ENCODE measurements around a stretch of chr12.

GRCh38 chr12:95445954-95446292 lies 28.0 kb upstream of the METAP2 start:
- RRBS, result no CpG with 5 or more reads among the region's 5 CpGs

DNA sequence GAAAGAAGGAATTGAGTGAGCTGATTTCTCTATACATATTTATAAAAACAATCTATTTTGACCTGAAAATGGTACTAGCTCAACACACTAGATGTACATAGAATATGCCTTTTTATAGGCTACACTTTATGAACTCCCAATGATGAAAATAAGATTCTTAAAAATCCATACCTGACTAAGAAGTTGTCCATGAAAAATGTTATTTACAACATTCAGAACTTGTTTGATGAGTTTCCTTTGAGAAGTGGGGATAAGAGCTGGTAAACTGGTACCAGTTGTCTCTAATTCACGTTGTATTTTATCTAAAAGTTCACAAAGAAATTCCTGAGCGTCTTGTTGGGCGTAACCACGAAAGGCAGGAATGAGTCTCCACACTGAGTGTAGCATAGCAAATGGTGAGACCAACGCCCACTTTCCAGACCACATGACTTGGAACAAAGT lies 18.6 kb downstream of the USP44 start:
- RRBS, result no CpG with 5 or more reads among the region's 5 CpGs

- RRBS, result no CpG with 5 or more reads among the region's 10 CpGs
Observed at GRCh38 chr12:95547410-95548073, 3.7 kb downstream of the USP44 start.

- RRBS, result no CpG with 5 or more reads among the region's 8 CpGs
Observed at GRCh38 chr12:95623407-95623965, 72.2 kb upstream of the USP44 start.

GRCh38 chr12:95944381-95944645 lies 1.2 kb downstream of the AMDHD1 start:
- RRBS, result no CpG with 5 or more reads among the region's 5 CpGs

DNA sequence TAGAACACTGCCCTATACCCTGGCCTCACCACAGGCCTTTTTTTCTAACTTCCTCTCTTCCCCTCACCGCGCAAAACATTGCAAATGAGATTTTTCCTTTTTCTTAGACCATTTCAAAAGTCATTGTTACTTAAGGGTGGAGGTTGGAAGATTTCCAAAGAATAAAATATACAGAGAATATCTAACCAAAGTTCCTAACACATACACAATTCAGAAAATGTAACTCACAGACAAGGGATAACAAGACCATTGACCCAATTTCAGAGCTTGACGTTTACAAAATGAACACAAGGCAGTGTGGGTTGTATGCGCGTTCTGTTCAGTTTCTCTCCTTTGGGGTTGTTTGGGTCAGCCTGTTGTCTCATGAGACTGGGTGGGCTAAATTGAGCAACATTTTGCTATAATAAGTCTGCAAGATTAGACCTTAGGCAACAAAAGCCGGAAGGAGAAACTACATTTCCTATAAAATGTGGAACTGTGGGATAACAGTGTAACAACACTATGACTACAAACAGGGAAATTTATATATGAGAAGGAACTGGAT lies 18.8 kb upstream of the LTA4H start:
- RRBS, result no CpG with 5 or more reads among the region's 6 CpGs

DNA sequence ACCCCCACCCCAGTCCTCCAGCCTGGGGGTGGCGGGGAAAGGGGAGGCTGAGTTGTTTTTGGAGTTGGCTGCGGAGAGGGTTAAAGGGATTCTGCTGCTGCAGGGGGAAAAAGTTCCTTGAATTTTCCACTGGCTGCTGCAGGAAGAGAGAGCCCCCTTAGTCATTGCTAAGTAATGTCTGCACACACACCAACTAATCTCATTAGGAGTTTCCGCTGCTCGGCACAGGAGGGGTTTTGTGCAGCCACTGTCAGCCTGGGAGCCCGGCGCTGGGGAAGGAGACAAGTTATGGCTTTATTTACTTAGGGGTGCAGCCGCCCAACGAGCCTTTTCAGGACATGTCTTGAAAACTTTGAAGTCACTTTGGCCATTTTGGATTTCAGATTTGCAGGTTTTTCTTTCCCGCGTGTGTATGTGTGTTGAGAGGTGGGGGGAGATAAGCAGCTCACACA lies 1.8 kb downstream of the ELK3 start:
- RRBS, result no CpG with 5 or more reads among the region's 10 CpGs

GRCh38 chr12:96271408-96272395 lies 77.5 kb downstream of the ELK3 start:
- RRBS, result no CpG with 5 or more reads among the region's 10 CpGs

DNA sequence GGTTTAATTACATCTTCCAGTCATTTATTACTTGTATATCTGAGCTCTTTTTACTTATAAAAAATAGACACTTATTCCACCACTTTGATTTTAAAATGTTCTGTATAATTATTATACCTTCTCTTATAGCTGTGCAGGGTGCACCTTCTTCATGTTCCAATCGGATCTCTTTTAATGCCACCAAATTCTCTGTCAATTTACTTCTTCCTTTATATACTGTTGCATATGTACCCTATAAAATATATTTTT lies 101.6 kb downstream of the CDK17 start:
- RRBS, result no CpG with 5 or more reads among the region's 1 CpG

DNA sequence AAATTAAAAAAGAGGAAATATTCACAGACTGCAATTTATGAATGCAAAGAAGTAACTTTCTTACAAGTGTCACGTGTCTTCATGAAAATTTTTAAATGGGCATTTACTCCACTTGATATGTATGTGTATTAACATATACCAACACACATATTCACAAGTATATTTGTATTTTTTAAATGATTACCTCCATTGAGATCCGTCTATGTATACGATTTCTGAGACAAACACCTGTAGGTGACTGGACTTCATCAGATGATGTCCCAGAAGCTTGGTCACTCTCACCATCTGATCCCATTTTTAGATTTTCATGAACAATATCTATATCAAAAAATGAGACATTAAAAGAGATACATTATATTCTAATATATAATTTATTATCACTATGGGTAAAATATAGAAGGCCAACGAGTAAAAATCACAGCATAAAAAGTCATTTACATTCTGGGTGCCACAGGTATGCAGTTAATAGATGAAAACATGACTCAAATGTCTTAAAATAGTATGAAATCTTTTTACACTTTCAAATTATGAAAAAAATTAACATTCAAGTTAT lies 87.0 kb downstream of the CDK17 start:
- RRBS, result no CpG with 5 or more reads among the region's 4 CpGs

- RRBS, result no CpG with 5 or more reads among the region's 1 CpG
Observed at GRCh38 chr12:96330057-96330685, 70.1 kb downstream of the CDK17 start.

DNA sequence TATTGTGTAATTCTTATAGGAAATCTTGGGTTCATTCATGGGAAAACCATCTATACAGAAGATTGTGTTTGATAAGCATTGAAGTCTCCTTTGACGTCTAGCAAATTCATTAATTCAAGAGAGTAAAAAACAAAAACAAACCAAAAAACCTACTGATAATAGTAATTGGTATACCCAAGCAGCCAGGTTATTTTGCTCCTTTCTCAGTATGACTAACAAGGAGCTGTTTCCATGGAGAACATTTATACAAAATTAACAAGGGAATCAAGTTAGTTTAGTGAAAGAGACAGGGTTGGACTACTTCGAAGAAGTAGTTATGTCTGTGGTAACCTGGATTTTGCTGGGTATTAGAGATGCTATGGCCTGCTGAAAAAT lies 43.1 kb upstream of the CFAP54 start:
- RRBS, result no CpG with 5 or more reads among the region's 2 CpGs

DNA sequence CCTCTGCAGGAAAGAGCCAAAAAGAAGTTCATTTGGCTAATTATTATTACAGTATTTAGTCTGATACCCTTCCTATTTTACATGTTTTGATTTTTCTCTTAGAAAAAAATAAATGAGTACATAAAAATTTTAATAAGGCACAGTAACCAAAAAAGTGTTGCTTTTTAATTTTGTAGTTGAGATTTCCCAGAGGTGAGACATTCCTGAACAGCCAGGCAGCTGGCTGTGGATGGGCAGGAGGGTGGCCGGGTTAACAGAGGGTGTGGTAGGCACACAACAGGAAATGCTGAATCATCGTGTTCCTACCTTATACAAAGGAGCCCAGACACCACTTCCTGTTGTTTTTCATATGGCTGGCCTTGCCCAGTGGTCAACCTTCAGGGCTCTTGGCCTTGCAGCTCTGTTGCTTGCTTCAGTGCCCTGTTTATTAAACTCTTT lies 11.6 kb downstream of the CFAP54 start:
- RRBS, result no CpG with 5 or more reads among the region's 2 CpGs

DNA sequence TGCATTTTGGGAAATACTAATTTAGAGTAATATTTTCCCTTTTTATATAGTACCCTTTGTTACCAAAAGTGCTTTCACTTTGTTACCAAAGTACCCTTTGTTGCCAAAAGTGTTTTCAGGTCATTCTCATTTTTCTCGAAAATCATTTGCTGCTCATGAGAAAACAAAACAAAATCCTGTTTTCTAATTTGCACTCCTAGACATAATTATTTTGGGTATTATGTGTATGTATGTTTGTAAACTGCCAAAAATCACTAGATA lies 93.0 kb downstream of the NEDD1 start:
- RRBS, result no CpG with 5 or more reads among the region's 1 CpG

- RRBS, result no CpG with 5 or more reads among the region's 10 CpGs
Observed at GRCh38 chr12:97276198-97276809, 369.2 kb downstream of the NEDD1 start.

DNA sequence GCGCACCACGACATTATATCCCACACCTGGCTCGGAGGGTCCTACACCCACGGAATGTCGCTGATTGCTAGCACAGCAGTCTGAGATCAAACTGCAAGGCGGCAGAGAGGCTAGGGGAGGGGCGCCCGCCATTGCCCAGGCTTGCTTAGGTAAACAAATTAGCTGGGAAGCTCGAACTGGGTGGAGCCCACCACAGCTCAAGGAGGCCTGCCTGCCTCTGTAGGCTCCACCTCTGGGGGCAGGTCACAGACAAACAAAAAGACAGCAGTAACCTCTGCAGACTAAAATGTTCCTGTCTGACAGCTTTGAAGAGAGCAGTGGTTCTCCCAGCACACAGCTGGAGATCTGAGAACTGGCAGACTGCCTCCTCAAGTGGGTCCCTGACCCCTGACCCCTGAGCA lies 791.2 kb upstream of the TMPO start:
- RRBS, result no CpG with 5 or more reads among the region's 9 CpGs

DNA sequence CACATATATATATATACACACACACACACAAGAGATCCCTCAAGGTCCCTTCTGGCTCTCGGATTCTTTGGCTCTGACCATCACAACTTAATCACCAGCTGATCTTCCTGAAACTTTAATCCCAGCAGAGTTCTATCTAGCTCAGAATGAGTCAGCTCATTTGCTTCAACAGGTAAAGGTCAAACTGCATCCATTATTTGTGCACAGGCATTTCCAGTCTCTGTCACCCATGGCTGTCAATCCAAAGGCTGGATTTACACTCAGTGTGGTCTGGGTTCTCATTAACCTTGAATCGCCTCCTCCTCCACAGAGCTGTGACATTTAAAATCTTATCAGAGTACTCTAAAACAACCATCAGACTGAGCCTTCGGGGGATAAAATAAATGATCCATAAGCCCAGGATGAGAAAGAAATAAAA lies 113.3 kb upstream of the TMPO start:
- RRBS, result no CpG with 5 or more reads among the region's 3 CpGs

DNA sequence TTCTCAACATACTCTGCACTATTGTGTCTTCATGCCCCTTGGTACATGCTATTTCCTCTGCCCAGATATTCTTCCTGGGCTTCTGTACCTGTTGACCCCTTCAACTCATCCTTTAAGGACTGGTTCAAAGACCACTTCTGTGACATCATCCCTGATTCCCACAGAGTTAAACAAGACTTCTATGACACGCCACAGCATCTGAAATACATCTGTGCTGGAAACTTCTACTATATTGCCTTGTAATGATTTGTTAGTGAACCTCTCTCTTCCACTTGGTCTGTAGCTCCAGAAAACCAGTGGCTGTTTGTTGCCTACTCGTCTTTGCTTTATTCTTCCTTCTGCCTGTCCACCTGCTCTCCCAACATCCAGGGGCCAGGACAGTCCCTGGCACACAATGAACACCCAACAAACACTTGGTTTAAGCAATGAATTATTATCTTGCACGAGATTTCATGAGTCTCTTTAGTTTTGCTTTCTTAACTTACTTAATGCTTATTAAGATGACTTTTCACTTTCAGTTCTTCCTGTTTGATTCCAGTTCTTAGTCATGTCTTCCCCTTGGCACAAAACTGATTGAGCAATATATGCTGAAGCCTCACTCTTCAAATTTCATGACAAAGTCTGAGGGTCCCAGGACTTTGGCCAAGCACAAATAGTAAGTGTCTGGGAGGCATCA lies 485.9 kb downstream of the APAF1 start:
- RRBS, result no CpG with 5 or more reads among the region's 3 CpGs

DNA sequence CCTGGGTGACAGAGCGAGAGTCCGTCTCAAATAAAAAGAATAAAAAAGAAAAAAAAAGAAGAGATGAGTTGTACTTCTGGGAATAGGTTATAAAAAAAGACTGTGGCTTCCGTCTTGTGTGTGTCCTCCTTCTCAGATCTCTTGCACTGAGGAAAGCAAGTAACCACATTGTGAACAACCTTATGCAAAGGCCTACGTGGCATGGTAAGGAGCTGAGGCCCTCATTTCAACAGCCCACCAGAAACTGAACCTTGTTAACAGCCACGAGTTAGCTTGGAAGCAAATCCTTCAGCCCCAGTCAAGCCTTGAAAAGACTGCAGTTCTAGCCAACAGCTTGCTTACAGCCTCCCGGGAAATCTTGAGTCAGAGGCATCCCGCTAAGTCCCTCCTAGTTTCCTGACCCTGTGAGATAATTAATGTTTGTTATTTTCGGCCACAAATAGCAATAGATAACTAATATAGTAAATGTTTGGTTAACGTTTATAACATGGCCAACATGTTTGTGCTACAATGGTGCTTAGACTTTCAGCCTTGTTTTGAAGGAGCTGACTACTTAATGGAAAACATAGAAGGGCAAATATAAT lies 194.2 kb upstream of the GARIN6 start:
- RRBS, result no CpG with 5 or more reads among the region's 9 CpGs

- RRBS, result no CpG with 5 or more reads among the region's 8 CpGs
Observed at GRCh38 chr12:100173048-100173616, 27.5 kb upstream of the ACTR6 start.

Measured in non-pigmented ciliary epithelial cell (primary cell).